SJCRH30 (cell line): ENCODE measurements around a stretch of chr12.

GRCh38 chr12:125280519-125280855 is 94.3 kb downstream of the TMEM132B start:
- RAMPAGE, long total RNA: no peak

GRCh38 chr12:125340772-125341429 is 154.7 kb downstream of the TMEM132B start:
- RAMPAGE, long total RNA: no peak

- RAMPAGE, long total RNA: no peak
Observed at GRCh38 chr12:125652389-125652625, 466.1 kb downstream of the TMEM132B start.

- RAMPAGE, long total RNA: no peak
Observed at GRCh38 chr12:125861514-125862203, 675.5 kb downstream of the TMEM132B start.

DNA sequence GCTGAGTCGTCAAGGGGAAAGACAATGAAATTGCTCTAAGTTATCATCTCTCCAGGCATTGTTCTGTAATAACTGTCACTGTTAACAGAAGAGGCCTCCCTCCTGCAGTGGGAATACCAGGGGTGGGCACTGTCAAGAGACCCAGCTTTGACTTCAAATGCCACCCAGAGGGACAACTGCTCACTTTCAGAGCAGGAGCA is 1256.1 kb downstream of the TMEM132B start:
- RAMPAGE, long total RNA: no peak

- RAMPAGE, long total RNA: no peak
Observed at GRCh38 chr12:126787240-126787733, 1479.7 kb upstream of the TMEM132C start.

GRCh38 chr12:127165393-127165892 is 1101.5 kb upstream of the TMEM132C start:
- RAMPAGE, long total RNA: no peak

GRCh38 chr12:127488948-127489262 is 778.1 kb upstream of the TMEM132C start:
- RAMPAGE, long total RNA: no peak

DNA sequence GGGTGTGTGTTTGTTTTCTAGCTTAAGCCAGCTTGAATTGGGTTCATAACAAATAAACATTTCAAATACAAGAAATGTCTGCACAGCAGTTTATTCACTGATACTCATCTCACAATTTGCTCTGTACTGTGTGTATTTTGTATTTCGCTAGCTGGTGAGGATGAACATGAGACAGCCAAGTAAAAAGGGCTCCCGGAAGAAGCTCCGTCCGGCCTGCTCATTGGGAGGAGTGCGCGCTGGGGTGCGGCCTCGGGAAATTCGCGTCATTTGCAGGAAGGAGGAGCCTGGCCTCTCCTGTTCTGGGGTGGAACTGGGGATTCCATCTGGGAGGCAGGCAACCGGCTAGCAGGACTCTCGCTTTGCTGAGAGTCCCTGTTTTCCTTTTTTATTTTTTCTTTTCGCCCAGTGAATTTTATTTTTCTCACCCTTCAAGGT is 368.4 kb upstream of the TMEM132C start:
- RAMPAGE, long total RNA: no peak

GRCh38 chr12:128603811-128604302 is 219.9 kb downstream of the SLC15A4 start:
- RAMPAGE, long total RNA: no peak

- RAMPAGE, long total RNA: no peak
Observed at GRCh38 chr12:128792461-128792862, 31.3 kb downstream of the SLC15A4 start.

DNA sequence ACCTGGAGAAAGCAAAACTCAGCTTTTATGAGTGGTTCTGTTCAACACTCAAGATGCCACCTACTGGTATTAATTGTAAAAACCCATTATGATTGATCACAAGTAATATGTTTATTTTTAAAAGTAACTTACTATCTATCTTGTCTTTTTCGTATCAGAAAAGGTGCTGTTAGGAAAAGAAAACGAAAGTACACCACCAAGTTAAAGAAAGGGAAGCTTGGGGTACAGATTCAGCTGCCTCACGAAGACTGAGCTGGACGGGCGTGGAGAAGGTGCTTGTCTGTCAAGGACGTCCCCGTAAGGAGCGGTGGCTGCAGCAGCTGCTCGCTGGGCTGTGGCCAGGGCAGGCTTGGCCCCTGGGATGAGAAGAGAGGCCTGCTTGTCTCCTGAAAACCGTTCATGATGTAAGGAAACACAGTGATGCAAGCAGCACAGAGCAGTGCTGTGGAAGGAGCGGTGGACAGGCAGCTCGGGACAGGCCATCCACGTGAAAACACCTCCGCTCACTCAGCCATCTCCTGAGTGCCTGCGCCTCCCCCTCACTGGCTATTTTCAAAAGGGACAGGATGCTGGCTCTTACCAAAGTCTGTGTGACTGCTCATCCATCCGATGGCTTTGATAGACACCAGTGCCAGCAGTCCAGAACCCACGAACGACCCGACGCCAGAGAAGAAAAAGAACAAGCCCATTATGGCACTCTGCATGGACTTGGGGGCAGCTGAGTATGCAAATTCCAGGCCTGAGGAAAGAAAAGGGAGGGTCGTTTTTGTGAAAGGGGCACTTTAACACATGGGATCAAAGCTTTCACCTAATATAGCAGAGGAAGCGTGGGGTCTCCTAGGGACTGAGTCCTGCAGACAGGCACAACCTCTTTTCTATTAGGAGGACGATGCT is 24.8 kb downstream of the SLC15A4 start:
- RAMPAGE, long total RNA: no peak

GRCh38 chr12:128817524-128818507 is 5.9 kb downstream of the SLC15A4 start:
- RAMPAGE, long total RNA: no peak

- RAMPAGE, long total RNA: no peak
Observed at GRCh38 chr12:130827423-130827772, 11.7 kb downstream of the STX2 start.

GRCh38 chr12:130924805-130925579 is 28.7 kb upstream of the ADGRD1 start:
- RAMPAGE, long total RNA: no peak

GRCh38 chr12:130971837-130972672 is 18.3 kb downstream of the ADGRD1 start:
- RAMPAGE, long total RNA: no peak

- RAMPAGE, long total RNA: no peak
Observed at GRCh38 chr12:130993704-130994407, 40.1 kb downstream of the ADGRD1 start.

DNA sequence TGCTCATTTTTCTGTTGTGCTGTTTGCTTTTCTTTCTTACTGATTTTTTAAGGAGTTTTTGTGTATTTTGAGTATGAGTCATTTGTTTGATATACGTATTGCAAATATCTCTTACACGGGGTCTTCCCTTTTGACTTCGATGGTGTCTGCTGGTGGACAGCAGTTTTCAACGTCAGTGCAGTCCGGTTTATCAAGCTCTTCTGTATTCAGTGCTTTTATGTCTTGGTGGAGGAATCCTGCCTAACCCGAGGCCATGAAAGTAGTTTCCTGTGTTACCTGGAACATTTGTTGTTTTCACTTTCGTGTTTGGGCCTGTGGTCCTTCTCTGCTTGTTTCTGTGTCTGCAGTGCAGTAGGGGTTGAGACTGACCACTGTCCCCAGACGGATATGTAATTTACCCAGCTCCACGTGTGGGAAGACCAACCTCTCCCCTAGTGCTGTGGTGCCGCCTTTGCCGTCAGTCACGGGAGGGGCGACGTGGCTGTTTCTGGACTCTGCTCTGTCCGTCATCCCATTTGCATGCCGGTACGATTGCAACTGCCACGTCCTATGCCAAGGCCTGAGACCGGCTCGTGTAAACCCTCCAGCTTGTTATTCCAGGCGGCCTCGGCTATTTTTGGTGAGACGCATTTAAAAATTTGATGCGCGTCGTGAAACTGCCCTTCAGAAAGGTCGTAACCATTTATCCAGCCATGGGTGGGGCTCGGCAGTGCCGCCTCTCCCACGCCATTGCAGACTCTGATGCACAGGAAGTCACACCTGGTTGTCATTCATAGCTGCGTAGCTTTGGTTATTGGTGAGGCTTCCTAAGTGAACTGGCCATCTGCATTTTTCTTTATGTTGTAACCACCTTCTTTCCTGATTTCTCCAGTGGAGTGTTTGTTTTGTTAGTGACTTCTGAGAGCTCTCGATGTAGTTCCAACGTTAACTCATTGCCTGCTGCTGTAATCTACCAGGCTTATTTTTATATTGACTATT is 74.9 kb downstream of the ADGRD1 start:
- RAMPAGE, long total RNA: no peak

DNA sequence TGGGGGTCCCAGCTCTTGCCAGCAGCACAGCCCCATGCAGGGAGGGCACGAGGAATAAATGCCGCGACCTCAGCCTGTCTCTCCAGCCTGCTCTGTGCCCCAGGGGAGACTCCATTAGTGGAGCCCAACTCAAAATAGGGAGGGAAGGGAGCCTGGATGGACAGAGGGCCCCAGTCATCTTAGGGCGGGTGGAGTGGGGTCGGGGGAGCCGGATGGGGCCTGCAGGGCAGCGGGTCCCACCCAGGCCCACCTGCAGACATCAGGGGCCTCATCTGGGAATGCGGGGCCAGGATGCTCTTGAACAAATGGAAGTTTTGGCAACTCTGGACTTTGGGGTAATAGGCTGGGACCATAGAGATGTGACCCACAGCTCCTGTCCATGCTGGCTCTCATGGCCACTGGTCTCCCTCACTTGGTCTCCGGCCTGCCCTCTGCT is 343.4 kb upstream of the SFSWAP start:
- RAMPAGE, long total RNA: no peak

DNA sequence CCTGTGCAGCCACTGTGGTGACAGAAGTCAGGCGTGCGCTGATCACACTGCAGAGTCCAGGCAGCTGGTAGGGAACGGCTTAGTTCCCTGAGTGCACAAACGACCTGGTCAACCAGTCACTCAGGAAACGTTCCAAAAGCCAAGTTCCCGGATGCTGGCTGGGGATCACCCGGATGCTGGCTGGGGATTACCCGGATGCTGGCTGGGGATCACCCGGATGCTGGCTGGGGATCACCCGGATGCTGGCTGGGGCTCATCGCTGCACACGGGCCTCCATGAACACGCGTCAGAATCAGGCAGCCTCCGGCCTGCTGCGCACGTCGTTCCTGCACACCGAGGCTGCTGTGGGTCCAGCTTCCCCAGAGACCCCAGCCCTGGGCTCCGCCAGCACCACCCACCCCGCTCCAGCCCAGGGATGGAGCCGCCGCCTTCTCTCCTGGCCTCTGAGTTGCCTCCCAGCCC is 254.1 kb upstream of the SFSWAP start:
- RAMPAGE, long total RNA: no peak